Measurements from ENCODE around the gene CDKN2AIPNL.

- PRO-cap, result no peak
These were observed 3.1 kb downstream of the UBE2B start for GRCh38 chr5:134374186-134375082.

GRCh38 chr5:134389908-134390997 is 18.9 kb downstream of the UBE2B start:
- PRO-cap, result no peak

DNA sequence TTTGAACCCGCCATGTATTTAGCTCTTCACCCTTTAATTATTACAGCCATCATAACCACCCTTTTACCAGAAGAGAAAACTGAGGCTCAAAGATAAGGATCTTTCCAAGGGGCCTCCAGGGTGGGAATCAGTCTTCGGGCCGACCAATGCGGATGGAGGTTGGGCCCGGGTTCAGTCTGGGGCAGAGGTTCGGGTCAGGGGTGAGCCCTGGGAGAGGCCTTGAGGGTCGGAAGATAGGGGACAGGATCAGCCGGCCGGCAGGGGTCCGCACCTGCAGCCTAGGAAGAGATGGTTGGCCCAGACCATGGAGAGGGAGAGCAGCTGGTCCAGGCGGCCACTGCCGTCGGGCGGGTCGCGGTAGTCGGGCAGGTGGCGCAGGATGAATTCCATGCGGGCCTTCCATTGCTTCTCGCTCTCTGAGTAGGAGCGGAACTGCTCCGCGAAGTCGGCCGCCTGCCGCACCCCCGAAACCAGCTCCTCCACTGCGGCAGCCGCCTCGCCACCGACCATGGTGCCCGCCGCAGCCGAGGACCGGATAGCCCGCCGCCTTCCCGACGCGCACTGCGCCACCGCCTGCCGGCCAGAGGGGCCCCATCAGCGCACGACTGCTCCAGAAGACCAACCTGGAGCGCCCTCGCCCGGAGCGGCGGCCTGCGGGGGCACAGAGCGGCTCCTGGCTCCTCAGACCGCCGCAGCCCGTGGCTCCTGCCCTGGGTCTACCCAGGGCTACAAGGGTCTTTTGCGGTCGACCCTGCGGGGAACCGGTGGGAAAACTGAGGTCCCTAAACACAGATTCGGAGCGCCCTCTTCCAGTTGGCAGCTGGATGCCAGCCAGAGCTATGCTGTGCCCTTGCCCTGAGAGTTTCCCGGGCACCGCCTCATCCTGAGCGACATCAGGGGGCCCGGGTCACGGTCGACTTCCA is at the start of gene CDKN2AIPNL:
TSS of gene CDKN2AIPNL (minus strand) at position 537 of the 923 bp plus-strand sequence.
- PRO-cap, result unidirectional peak, plus-strand start at position 323 of the sequence; bidirectional peak, plus-strand start at position 662 of the sequence, minus-strand start at position 537 of the sequence

GRCh38 chr5:134437915-134438471 is 26.3 kb upstream of the CDKN2AIPNL start:
- PRO-cap, result no peak

DNA sequence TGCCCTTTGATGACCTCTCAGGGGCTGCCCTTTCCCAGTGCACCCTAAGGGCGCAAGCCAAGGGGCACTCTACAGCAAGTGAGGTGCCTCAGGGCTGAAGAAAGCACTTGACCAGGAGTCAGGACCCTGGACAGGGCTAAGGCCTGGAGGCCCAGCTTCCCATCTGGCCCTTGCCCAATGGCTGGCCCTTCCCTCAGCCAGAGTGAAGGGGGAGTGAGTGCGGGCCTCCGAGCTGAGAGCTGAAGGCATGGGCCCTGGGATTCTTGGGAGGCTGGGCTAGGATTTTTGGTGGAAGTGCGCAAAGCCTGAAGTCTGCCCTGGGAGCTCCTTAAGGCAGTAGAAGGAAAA is 16.3 kb downstream of the JADE2 start:
- PRO-cap, result no peak

DNA sequence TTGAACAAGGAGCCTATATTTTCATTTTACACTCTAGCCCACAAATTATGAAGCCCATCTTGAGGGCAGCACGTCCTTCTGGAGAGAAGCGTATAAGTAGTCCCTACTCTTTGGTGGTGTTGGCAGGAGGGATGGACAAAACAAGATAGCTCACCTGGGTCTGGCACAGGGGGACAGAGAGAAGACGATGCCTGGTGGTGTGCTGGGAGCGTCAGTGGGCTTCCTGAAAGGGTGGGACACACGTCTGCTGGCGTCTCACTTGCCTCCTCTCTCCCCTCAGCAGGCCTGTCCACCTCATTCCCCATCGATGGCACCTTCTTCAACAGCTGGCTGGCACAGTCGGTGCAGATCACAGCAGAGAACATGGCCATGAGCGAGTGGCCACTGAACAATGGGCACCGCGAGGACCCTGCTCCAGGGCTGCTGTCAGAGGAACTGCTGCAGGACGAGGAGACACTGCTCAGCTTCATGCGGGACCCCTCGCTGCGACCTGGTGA is 52.8 kb downstream of the JADE2 start:
- PRO-cap, result no peak

GRCh38 chr5:134626324-134626924 is 6.2 kb downstream of the SAR1B start:
- PRO-cap, result no peak

- PRO-cap, result no peak
These were observed 6.1 kb upstream of the SAR1B start for GRCh38 chr5:134638619-134639274.

DNA sequence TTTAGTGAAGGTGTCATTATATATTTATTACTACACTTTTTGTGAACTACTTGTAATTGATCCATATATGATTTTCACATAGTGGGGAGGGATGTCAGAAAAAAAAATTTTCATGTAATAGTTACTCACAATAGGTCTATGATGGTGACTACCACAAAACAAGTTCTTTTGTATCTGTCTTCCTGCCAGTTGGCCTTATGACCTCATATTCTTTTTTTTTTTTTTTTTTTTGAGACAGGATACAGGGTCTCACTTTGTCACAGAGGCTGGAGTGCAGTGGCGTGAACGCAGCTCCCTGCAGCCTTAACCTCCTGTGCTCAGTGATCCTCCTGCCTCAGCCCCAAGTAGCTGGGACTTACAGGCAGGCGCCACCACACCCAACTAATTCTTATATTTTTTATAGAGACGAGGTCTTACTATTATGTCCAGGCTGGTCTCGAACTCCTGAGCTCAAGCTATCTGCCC is 10.9 kb downstream of the SEC24A start:
- PRO-cap, result no peak

- PRO-cap, result no peak
These were observed 8.2 kb downstream of the DDX46 start for GRCh38 chr5:134766734-134767189.

- PRO-cap, result no peak
These were observed 12.2 kb downstream of the DDX46 start for GRCh38 chr5:134770812-134771165.

- PRO-cap, result no peak
These were observed 9.1 kb downstream of the PCBD2 start for GRCh38 chr5:134913751-134914666.

DNA sequence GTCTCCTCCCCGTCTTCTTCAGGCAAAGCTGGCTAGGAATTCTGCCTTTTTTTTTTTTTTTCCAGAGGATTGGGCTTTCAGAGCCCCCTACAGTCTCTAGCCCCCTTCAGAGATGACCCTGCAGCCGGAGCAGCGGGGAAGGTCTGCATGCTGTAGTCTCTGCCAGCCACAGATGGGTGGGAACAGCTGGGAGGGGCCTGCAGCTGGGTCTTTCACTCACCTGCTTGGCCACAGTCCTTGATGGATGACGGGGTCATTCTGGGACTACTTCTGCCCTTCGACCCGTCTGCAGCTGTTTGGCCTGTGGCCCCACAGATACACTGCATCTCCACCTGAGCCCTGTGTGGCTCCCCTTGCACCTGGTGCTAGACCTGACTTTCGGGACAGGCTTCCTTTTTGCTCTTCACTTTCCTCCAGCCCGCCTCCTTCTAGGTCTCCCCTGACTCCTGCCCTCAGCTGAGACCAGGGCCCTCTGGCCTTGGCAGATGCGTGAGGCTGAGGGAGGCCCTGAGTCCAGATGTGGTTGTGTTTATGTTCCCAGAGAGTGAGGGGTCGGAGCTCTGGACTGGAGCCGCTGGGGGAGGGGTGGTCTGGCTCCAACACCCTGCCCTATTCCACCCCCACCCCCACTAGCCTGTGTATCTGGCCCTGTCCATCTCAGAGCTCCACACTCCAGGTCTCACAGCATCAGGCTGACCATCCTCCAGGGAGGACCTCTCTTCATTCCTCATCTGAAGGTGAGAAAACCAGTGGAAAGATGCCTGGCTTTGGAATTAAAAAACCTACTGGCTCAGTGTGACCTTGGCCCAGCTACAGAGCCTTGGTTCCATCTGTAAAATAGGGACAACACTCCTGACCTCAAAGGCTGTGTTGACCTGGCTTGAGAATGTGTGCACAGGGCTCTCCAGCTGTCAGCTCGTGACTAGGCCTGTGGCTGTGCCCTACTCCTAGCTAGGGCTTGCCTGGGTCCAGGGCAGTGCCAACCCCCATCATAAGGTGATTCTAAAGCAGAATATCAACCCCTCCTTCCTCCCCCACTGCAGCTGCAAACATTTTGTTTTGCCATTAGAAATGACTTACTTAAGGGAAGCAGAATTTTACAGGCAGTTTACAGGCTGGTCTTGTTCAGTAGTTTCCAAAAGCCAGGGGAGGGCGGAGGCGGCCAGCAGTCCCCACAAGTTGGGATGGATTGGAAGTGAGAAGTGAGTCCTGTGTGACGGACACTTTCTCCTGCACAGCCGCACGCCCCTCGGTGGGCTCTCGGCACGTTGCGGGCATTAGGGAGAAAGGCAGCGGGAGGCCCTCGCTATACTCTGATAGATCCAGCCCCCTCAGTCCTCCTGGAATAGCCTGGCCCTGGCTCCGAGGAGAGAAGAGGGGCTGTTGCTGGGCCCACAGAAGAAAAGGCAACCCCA is 7.6 kb downstream of the PITX1 start:
- PRO-cap, result no peak

GRCh38 chr5:135112410-135112909 is 78.4 kb upstream of the PITX1 start:
- PRO-cap, result no peak

GRCh38 chr5:135116038-135116588 is 82.1 kb upstream of the PITX1 start:
- PRO-cap, result no peak

DNA sequence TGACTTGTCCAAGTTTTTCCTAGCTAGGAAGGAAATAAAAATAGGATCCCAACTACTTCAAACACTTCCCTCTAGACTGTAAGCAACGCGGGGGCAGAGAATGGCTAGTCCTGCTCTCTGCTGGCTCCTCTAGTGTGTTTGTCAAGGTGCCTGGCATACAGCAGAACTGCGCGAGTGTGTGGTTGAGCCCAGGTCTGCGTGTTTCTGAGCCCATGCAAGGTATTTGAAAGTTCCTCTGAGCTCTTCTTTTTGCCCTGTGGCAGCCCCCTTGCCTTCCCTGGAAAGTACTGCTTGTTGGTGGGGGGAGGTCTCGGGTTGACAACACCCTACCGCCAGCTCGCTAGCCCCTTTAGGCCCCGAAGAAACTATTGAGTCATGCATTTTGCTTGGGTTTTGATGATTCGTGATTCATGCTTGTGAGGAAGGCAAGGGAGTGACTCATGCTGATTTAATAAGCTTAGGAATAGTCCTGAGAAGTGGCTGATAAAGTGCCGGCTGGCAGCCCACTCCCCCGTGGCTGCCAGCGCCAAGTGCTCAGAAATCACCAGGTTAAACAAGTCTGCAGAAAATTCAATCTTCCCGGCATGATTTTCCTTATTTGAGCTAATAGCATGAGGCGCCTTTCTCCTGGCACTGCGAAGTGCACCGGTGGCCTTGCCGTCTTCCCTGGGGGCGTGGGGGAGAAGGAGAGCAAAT is 152.2 kb downstream of the MACROH2A1 start:
- PRO-cap, result no peak

GRCh38 chr5:135263335-135263671 is 135.7 kb downstream of the MACROH2A1 start:
- PRO-cap, result no peak

GRCh38 chr5:135264724-135265583 is 134.1 kb downstream of the MACROH2A1 start:
- PRO-cap, result no peak

GRCh38 chr5:135336702-135337848 is 62.0 kb downstream of the MACROH2A1 start:
- PRO-cap, result no peak

DNA sequence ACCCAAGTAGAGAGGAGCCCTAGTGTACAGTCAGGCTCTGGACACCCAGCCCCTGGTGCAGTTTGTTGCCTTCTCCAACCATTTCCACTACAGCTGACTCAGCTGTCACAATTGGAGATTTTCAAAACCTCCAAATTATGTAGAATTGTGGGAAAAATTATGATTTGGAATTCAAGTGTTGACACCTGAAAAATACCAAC is 32.2 kb downstream of the MACROH2A1 start:
- PRO-cap, result no peak